Measurements from ENCODE around the genes TBXA2R and MRPL54.

GRCh38 chr19:3460082-3460485 lies 20.2 kb downstream of the SMIM24 start:
- RRBS = no CpG with 5 or more reads among the region's 10 CpGs

DNA sequence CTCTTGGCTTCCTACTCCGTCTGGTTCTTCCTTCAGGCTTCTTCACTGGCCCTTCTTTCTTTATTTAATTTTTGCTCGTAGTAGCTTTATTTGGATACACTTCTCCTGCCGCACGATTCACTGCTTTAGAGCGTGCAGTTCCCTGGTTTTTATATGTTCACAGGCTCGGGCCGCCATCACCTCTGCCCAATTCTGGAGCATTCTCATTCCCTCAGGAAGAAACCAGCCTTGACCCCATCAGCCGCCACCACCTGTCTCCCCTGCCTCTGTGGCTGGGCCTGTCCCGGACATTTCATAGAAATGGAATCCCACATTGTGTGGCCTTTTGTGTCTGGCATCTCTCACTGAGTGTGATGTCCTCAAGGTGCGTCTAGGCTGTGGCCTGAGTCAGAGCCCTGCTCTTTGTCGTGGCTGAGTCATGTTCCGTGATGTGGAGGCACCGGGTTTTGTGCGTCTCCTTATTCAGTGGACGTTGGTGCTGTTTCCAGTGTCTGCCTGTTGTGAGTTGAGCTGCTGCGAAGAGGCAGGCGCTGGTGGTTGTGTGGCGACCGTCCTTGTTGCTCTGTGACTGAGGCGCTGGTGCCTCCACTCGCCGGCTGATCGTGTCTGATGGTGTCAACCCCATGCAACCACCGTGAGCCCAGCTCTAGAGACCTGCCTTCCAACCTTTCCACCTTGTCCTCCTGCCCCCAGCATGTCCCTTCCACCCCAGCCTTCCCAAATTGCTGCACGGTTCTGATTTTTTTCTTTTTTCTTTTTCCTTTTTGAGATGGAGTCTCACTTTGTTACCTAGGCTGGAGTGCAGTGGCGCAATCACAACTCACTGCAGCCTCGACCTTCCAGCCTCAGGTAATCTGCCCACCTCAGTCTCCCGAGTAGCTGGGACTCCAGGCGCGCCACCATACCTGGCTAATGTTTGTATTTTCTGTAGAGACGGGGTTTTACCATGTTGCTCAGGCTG lies 3.6 kb downstream of the FZR1 start:
- RRBS = no CpG with 5 or more reads among the region's 31 CpGs

- RRBS = 98% methylated on average over 1 of the region's 18 CpGs
Observed at GRCh38 chr19:3512247-3512891, 6.3 kb downstream of the FZR1 start.

DNA sequence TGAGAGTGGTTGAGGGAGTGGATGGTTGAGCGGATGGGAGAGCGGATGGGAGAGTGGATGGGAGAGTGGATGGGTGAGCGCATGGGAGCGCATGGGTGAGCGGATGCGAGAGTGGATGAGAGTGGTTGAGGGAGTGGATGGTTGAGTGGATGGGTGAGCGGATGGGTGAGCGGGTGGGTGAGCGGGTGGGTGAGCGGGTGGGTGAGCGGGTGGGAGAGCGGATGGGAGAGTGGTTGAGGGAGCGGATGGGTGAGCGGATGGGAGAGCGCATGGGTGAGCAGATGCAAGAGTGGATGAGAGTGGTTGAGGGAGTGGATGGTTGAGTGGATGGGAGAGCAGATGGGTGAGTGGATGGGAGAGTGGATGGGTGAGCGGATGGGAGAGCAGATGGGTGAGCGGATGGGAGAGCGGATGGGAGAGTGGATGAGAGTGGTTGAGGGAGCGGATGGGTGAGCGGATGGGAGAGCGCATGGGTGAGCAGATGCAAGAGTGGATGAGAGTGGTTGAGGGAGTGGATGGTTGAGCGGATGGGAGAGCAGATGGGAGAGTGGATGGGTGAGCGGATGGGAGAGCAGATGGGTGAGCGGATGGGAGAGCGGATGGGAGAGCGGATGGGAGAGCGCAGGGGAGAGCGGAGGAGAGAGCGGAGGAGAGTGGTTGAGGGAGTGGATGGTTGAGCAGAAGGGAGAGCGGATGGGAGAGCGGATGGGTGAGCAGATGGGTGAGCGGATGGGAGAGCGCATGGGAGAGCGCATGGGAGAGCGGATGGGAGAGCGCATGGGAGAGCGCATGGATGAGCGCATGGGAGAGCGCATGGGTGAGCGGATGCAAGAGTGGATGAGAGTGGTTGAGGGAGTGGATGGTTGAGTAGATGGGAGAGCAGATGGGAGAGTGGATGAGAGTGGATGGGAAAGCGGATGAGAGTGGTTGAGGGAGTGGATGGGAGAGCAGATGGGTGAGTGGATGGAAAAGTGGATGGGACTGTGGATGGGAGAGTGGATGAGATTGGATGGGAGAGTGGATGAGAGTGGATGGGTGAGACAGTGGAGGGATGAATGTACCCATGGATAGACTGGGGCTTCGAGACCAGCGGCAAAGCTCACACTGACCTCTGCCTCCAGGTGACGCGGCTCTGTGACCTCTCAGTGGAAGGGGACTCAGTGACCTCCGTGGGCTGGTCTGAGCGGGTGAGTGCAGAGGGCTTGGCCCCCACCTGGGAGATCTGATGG lies 8.9 kb upstream of the TEKTIP1 start:
- RRBS = no CpG with 5 or more reads among the region's 47 CpGs

DNA sequence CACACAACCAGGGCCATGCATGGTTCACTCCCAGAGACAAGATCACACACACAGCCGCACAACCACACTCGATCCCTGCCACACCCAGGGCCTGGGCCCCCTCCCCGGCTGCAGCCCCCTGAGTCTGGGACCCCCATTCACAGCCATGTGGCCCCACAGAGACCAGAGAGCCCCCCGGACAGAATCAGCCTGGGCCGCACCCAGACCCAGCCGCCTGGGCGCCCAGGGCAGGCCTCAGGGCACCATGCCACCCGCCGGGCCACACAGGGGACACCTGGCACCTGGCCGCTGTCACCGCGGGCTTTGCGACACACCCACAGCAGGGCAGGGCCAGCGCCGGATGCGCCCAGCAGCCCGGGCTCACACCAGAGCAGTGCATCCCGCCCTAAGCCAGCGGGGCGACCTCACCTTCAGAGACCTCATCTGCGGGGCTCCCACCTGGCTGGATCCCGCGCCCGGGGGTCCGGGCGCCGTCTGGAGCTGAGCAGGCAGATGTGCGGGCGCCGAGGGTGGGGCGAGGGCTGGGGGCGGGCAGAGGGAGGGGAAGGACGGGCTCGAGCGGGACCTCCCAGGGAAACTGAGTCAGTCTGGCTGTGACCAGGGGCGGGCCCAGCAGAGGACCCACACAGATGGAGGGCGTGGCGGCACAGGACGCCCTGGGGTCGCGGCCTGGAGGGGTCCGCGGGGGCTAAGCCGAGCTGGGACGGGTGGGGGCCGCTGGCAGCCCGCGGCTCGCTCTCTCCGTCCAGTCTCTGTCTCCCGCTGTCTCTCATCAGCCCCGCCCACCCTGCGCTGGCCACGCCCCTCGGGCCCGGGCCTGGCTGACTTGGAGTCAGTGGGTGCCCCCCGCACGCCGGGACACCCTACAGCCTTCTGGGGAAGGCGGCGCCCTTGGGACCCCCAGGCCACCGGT lies at the start of gene TBXA2R:
Gene TBXA2R (minus strand): TSS at position 754 of the 913 bp plus-strand sequence.
- RRBS = 8% methylated on average over 22 of the region's 62 CpGs

- RRBS = 21% methylated on average over 11 of the region's 22 CpGs
Observed at GRCh38 chr19:3607356-3608084, 845 bp upstream of the TBXA2R start.

- RRBS = 50% methylated on average over 21 of the region's 31 CpGs
Observed at GRCh38 chr19:3655654-3656391, 29.2 kb upstream of the CACTIN start.

DNA sequence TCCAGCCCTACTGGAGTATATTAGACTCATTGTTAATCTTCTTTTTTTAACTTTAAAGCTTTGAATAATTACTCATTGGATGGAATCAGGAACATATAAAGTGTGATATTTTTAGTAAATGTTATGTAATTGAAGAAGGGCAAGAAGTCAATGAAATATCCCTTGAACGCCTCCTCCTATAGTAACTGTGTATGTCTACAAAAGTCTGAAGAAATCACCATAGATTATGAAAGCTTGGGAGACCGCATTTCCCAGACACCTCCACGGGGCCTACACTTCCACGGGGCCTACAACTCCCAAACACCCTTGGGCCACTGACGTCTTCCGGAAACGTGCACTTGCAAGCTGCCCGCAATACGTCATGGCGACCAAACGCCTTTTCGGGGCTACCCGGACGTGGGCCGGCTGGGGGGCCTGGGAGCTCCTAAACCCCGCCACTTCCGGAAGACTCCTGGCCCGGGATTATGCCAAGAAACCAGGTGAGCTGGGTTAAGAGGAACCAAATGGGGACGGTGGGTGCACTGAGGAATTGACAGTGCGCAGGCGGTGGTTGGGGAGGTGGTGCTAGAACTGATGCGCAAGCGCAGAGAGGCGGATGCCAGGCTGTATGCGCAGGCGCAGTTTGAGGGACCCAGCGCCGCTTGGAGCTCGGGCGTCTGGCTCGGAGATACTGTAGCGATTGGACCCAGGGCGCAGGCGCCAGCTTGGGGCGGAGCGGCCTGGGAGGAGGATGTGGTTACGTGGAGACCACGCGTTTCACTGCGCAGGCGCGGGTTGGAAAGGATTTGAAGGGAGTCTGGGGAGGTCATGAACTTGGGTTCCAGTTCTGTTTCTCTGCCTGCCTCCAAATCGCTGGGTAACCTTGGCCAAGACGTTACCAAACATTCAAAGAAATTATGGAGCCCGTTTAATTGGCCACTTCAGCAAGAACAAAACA lies at the start of gene MRPL54:
Gene MRPL54 (plus strand): TSS at position 343 of the 937 bp plus-strand sequence.
- RRBS = 3% methylated on average over 10 of the region's 45 CpGs

GRCh38 chr19:3881435-3882204 lies 1.1 kb downstream of the ATCAY start:
- RRBS = no CpG with 5 or more reads among the region's 25 CpGs

- RRBS = 31% methylated on average over 4 of the region's 45 CpGs
Observed at GRCh38 chr19:3950828-3951933, 18.3 kb downstream of the NMRK2 start.

DNA sequence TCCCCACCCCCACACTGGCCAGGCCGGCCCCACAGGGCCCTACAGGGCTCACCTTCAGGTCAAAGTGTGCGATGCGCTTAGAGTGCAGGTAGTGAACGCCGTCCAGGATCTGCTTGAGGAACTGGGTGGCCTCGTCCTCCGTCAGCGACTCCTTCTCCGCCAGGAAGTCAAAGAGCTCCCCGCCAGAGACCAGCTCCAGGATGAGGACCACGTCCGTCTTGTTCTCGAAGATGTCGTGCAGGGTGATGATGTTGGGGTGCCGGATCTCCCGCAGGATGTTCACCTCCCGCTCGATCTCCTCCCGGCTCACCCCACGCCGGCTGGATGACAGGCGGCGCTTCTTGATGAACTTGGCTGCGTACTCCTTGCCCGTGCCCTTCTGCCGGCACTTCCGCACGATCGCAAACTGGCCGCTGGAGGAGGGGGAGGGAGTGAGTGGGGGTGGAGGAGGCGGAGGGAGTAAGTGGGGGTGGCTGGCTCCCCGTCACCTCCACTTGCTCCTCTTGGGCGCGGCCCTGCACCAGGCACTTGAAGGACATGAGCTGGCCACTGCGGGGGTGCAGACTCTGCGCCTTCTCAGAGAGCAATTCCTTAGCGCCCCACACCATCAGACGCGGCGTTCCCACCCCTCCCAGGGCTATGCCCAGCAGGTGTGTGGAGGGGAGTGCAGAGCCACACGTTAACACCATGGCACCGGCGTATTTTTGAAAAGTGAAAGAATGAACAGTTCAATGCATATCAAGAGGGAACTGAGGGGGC lies 6.1 kb downstream of the DAPK3 start:
- RRBS = 92% methylated on average over 10 of the region's 43 CpGs

- RRBS = 100% methylated on average over 3 of the region's 17 CpGs
Observed at GRCh38 chr19:3976840-3977378, 6.0 kb upstream of the DAPK3 start.

- RRBS = no CpG with 5 or more reads among the region's 22 CpGs
Observed at GRCh38 chr19:3982086-3982515, 3.2 kb downstream of the EEF2 start.

DNA sequence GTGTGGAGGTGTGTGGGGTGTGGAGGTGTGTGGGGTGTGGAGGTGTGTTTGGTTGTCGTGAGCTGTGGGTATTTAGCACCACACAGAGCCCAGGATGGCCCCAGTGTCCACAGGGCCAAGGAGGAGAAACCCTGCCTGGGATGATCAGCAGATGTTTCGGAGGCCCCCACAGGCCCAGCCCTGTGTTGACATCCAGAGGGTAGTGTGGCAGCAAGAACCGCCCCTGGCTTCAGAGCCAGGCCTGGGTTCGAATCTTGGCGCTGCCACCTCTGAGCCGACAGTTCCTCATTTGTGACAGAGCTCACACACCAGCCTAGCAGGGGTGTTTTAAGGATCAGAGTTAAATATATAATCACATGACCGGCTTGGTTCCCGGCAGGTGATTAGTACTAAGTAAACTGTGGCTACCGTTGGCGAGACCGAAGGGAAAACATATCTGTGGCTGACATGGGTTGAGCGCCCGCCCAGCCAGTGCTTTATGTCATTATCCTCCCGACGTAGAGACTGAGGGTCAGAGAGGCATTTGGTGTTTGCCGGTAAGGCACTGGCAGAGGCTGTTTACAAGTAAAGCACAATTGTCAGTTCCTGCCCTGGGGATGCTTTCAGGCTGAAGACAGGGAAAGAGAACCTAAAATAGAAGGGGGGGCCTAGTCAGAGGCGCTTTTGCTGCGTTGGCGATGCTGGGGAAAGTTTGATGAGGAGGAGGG lies 4.6 kb downstream of the PIAS4 start:
- RRBS = no CpG with 5 or more reads among the region's 19 CpGs

- RRBS = no CpG with 5 or more reads among the region's 19 CpGs
Observed at GRCh38 chr19:4032053-4032800, 24.7 kb downstream of the PIAS4 start.

- RRBS = 48% methylated on average over 3 of the region's 18 CpGs
Observed at GRCh38 chr19:4043286-4043991, 23.3 kb downstream of the ZBTB7A start.

GRCh38 chr19:4066314-4066527 lies 478 bp downstream of the ZBTB7A start:
- RRBS = 3% methylated on average over 18 of the region's 19 CpGs

- RRBS = no CpG with 5 or more reads among the region's 29 CpGs
Observed at GRCh38 chr19:4114955-4115809, 8.7 kb downstream of the MAP2K2 start.

DNA sequence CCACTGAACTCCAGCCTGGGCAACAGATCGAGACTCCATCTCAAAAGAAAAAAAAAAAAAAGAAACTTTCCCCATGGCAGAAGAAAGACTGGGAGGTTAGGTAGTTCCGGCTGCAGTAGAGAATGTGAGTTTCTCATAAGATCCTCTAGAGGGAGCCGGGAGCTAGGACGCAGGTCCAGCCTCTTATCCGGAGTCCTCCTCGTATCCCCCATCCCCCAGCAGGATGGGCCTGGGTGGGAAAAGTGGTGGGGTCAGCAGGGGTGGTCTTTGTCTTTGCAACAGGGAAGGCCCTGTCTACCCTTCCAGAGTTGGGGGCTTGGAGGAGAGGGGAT lies 13.1 kb upstream of the CREB3L3 start:
- RRBS = 8% methylated on average over 1 of the region's 6 CpGs

DNA sequence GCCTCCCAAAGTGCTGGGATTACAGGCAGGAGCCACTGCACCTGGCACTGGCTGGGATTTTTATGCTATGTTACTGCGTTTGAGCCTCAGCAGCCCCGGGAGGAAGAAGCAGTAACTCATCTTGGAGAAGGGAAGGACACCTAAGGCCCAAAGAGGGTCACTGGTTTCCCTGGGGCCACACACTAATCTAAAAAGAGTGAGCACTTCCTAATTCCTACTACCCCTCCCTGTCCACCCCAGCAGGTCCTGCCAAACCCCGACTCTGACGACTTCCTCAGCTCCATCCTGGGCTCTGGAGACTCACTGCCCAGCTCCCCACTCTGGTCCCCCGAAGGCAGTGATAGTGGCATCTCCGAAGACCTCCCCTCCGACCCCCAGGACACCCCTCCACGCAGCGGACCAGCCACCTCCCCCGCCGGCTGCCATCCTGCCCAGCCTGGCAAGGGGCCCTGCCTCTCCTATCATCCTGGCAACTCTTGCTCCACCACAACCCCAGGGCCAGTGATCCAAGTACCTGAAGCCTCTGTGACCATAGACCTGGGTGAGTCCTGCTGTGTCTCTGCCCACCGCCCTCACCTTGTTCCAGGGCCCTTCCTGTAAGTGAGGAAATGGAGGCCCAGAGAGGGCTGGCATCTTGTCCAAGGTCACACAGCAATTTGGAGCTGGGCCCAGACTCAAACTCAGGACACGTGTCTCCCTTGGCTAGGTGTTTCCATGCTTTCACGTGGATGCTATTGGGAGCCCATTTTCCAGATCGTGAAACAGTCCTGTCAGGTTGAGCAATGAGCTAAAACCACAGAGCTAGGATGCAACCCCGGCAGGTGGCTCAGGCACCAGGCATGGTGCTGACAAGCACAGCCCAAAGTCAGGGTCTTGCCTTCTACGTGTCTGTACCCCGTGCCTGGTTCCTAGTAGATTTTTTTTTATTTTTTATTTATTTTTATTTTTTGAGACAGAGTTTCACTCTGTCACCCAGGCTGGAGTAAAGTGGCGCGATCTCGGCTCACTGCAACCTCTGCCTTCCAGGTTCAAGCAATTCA lies 3.6 kb downstream of the CREB3L3 start:
- RRBS = no CpG with 5 or more reads among the region's 21 CpGs